Iris pigment epithelial cell (primary cell): ENCODE measurements around the genes EPHA4 and SCG2.

DNA sequence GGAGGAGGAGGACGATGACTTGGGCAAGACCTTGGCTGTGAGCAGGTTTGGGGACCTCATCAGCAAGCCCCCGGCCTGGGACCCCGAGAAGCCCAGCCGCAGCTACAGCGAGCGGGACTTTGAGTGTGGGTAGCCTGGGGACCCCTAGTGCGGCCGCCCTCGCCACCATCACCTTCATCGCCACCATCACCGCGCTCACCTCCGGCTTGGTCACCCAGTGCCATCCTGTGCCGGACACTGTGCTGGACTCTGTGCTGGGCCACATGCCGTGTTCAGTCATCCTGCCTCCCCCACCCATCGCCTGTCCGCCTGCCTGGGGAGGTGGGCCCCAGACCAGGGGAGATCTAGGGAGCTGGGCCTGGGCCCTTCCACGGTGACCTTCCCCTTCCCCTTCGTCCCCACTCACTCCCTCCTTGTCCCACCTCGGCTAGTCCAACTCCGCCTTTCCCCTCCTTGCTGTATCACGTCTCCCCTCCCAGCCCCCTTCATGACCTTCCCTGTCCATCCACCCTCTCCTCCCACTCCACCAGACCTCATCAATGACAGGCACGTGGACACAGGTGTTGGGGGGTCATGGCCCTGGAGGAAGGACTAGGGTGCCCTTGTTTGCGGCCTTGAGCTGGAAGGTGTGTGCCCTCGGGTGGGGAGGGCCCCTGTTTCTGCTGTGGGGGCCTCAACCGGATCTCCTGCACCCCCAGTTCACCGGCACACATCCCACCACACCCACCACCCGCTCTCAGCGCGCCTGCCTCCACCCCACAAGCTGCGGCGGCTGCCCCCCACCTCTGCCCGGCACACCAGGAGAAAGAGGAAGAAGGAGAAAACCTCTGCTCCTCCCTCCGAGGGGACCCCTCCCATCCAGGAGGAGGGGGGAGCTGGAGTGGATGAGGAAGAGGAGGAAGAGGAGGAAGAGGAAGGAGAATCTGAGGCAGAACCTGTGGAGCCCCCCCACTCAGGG lies 1.3 kb downstream of the SLC4A3 start:
- RRBS = 89% methylated on average over 5 of the region's 34 CpGs

- RRBS = 39% methylated on average over 10 of the region's 18 CpGs
Measured at GRCh38 chr2:219644816-219645619, 17.6 kb downstream of the SLC4A3 start.

DNA sequence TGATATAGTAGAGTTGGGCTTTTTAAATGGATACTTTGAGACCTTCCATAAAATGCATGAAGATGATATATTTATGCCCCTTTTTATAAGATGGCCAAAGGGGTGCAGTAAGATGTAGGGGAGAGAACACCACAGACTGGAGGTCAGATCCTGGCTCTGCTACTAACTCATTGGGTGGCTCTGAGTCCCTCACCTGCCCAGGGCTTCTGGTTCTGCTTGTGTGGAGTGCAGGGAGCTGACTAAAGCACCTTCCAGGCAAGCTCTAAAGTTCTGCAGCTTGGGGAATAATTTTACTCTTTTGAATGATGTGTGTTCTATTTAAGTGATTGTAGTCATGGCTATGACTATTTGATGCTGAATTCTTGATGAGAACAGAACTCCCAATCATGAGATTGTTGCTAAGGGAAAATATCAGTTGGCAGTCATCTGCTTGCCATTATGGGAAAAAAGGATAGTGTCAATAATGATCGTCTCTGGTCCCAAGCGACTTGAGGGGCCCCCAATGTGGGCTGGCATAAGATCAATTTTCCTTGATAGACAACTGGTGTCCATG lies 131.5 kb downstream of the SLC4A3 start:
- RRBS = no CpG with 5 or more reads among the region's 2 CpGs

GRCh38 chr2:219852122-219852674 lies 224.8 kb downstream of the SLC4A3 start:
- RRBS = 67% methylated on average over 3 of the region's 12 CpGs

DNA sequence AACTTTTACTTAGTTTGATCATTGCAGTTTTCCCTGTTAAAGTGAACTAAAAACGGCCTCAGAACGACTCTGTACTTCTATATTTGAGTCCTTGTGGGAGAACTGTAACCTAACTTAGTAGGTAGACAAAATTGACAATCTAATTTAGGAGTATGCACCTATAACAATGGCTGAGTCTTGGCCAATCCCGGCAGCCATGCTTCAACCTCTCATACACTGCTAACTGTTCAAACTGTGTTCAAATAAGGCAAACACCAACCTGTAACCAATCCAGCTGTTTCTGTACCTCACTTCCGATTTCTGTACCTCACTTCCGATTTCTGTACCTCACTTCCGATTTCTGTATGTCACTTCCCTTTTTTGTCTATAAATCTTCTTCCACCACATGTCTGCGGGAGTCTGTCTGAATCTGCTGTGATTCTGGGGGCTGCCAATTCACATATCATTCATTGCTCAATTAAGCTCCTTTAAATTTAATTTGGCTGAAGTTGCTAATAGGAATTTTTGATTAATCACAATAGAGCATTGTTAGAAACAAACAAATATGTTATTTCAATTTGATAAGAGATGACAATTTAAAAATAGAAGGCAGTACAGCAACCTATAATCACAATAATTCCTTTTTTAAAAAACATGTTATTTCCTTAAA lies 60.8 kb downstream of the EPHA4 start:
- RRBS = no CpG with 5 or more reads among the region's 7 CpGs

GRCh38 chr2:221529753-221530634 lies 42.1 kb downstream of the EPHA4 start:
- RRBS = no CpG with 5 or more reads among the region's 13 CpGs

DNA sequence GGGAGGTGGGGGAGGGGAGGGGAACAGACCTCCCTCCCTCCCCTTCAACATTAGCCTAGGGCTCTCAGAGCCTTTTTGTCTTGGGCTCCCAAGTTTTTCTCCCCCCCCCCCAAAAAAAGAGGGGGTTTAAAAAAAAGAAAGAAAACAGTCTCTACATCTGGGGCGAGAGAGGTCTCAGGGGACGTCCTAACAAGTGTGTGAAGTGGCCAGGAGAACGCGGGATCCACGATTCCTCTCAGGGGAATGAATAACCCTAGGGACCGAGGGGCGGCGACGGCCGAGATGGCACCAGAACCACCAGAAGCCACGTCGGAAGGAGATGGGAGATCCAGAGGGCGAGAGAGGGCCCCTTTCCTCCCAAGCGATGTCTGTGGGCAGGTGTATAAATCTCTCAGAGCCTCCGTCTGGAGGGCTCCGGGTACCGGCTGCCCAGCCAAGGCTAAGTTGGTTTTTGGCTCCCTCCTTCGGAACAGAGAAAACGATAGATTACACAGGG lies 1.8 kb downstream of the EPHA4 start:
- RRBS = no CpG with 5 or more reads among the region's 19 CpGs

GRCh38 chr2:221572063-221572368 lies at the start of gene EPHA4:
Gene EPHA4, minus strand, starts transcription at chr2:221572304.
- RRBS = no CpG with 5 or more reads among the region's 24 CpGs

DNA sequence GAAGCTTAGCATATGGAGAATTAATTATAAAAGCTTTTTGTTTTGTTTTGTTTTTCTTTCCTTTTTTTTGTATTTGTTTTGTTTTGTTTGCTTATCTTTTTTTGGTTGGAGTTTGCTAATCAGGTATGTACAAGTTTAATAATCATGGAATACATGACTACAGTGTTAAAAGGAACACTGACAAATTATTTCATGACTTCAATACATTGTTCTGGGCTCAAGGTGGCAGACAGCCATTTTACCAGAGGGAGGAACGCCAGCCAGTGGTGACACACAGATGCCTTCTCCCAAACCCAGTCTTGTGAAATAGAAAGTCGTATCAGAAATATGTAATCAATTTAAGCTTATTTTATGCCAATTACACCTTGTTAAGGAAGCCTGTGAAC lies 263.9 kb upstream of the EPHA4 start:
- RRBS = no CpG with 5 or more reads among the region's 2 CpGs

DNA sequence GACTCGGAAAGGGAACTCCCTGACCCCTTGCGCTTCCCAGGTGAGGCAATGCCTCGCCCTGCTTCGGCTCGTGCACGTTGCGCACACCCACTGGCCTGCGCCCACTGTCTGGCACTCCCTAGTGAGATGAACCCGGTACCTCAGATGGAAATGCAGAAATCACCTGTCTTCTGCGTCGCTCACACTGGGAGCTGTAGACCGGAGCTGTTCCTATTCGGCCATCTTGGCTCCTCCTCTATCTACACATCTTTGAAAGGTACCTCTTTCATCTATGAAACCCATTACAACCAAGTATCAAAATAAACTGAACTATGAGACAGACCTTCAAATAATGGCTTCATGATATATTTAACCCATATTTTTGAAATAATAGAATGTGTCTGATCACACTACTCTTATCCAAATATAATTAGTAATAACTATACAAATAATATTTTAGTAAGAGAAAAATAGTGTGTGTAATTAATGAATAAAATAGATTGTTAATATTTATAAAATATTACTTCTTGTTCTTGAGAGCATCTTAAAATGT lies 143.3 kb downstream of the PAX3 start:
- RRBS = no CpG with 5 or more reads among the region's 13 CpGs

DNA sequence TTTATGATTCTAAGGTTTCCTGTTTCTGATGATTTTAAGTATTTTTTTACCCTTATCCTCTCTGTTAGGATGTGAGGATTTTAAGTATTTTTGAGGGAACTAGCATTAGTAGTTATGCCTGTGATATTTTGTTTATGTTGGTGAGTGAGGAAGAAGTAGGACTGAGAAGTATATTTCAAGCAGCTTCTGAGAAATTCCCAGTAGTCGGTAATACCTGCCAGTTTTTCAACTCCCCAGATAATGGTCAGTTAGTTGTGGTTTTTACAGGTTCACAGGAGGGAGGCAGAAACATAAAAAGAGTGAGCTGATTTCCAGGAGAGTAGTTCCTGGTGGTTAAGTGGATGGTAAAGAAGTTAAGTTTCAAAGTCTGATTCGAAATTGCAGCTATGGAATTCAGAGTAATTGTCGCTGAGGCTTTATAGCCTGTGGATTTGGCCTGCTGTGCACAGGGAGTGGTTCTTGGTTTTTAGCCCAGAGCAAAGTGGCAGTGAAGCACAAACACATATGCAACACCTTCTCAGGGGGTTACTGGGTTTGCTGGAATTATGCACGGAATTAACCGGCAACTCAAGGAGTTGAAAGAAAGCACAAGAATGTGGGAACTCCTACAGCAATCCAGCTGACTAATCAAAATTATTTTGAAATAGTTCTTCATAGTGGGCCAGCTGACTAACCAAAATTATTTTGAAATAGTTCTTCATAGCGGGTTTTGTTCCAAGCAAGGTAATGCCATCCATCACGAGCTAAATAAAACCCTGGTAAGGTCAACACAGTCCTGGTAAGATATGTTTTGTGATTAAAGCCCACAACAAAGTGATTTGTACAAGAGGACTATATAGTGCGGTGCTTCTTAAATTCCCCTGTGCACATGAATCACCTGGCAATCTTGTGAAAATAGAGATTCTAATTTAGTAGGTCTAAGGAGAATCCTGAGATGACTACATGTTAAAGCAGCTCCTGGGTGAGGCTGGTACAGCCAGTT lies 94.3 kb downstream of the SGPP2 start:
- RRBS = no CpG with 5 or more reads among the region's 8 CpGs

GRCh38 chr2:222637139-222637467 lies 18.8 kb downstream of the FARSB start:
- RRBS = no CpG with 5 or more reads among the region's 1 CpG

DNA sequence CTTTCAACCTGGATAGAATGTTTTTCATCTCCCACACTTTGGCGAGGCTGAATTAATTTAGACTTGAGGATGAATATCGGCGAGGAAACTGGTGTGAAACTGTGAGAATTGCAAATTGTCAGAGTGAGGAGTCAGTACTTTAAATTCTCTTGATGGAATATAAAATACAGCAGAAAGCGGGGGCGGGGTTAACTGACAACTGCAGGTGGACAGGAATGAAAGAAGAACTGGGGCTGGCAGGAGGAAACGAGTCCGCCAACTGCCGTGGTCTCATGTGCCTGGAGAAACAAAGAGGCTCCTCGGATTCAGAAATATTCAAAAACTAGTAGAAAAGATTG lies 44.2 kb downstream of the MOGAT1 start:
- RRBS = no CpG with 5 or more reads among the region's 9 CpGs

DNA sequence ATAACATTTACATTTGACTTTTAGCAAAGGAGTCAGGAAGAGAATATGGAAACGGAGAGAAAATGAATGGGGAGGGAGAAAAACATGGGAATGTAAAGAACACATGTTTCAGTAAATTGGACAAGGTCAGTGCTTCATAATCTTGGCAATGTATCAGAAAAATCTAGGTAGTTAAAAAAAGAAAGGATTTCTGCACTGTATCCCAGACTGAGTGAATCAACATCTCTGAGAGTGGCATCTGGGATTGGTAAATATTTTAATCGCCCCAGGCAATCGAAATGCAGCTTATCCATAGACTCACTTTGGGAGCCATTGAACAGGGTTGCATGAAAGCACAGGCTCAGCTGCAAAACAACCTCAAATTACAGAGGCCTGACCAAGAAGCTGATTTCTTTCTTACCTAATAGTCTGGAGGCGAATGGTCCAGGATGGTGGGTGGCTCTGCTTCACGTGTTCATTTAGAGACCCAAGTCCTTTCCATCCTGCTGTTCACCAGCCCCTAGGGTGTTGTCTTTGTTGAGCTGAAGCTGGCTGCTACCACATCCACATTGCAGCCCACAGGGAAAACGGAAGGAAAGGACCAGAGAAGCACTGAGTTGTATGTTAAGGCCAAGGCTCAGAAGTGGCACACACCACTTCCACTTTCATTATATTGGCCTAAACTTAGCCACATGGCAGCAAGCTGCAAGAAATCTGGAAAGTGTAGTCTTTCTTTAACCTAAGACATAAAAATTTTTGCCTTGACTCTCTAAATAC lies 59.0 kb downstream of the MOGAT1 start:
- RRBS = no CpG with 5 or more reads among the region's 6 CpGs

DNA sequence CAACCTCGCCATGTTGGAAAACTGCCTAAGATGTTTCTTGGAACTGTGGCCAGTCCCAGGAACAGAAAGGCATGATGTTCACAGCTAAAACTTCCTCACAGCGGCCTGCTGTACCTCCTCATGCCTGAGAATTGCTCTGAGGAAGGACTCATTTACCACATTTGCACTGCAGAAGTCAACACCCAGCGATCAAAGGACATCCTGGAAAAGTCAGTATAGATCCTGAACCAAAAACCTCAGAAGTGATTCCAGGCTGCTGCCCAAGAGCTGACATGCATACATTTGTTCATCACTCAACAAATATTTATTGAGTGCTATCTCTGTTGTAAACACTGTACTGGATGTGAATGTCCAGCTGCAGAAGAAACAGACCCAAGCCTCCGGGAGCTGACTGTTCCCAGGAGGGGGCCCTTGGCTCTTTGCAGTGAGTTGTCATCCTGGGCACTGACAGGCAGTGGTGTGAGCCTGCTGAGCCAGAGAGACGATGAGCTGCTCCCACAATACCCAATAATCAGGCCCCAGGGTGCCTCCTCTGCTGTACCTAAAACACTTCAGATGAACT lies 64.2 kb upstream of the ACSL3 start:
- RRBS = no CpG with 5 or more reads among the region's 5 CpGs

DNA sequence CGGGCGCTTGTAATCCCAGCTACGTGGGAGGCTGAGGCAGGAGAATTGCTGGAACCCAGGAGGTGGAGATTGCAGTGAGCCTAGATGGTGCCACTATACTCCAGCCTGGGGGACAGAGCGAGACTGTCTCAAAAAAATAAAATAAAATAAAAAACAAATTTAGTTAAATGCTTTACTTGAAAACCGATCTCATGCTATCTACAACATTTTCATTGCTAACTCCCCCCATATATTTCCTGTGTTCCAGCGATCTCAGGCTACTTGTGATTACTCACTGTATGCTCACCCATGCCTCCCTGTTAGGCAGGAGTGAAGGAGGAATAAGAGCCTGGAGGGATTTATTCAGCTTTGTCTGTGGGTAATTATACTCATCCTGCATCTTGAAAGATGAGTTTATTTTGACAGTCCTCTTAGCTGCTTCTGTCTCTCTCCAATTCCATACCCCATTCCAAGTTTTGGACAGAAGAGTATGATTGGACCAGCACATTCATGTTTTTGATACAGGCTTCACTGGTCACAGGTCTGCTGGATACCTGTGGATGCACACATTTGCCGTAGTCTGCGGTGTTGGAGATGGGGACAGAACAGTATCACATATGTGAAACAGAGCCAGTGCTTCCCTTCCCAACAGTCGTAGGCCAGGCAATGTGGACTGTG lies 18.5 kb downstream of the ACSL3 start:
- RRBS = no CpG with 5 or more reads among the region's 9 CpGs

- RRBS = no CpG with 5 or more reads among the region's 3 CpGs
Measured at GRCh38 chr2:222909144-222909520, 48.3 kb downstream of the ACSL3 start.

- RRBS = no CpG with 5 or more reads among the region's 5 CpGs
Measured at GRCh38 chr2:223047343-223047889, 4.6 kb upstream of the KCNE4 start.

DNA sequence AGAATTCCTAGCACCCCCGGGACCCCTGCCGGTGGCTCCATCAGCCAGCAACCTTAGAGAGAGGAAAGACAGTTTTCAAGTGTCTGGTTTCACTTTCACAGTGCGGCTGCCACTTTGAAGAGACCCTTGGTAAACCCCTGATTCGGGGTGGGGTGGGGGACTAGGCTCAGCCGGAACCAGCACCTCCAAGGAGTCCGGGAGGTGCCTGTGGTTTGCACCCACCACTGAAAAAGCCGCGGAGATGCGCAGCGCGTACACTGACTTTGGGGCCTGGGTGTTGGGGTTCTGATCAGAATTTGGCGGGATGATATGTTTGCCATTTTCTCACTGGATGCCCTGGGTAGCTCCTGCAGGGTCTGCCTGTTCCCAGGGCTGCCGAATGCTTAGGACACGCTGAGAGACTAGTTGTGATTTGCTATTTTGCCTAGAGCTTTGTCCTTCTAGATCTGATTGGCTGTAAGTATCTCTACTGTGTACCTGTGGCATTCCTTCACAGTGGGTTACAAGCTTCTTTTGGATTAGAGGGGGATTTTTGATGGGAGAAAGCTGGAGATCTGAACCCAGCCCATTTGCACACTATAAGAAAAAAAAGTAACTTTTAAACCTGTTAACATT lies 1.4 kb downstream of the KCNE4 start:
- RRBS = no CpG with 5 or more reads among the region's 14 CpGs

DNA sequence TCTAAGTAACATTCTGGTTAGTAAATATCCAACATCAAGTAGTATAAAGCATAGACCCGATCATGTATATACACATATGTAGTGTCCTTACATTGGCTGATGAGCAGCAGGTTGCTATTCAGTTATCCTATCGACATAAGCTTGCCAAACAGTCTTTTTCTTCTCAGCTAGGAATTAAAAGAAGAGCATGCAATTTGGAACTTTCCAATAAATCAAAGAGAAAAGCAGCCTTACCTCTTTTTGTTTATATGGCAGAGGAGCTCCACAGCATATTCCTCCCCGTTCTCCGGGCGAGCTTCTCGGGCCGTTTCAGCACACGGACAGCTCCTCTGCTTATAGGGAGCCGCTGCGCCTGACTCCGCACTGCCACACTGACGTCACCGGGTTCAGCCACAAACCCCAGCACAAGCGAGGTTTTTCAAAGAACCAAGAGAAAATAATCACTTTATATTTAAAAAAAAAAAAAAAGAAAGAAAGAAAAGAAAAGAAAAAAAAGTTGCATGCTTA lies at the start of gene SCG2:
SCG2 (minus strand) TSS at position 311 of the 507 bp plus-strand sequence.
- RRBS = 4% methylated on average over 9 of the region's 14 CpGs